Measurements from ENCODE around the gene AGPS.

GRCh38 chr2:176279626-176280157, 10.4 kb downstream of the MTX2 start:
- PRO-cap, 3 experiments, result no peak in any of the 3 experiments
- RAMPAGE, long total RNA, 2 experiments, result no peak in any of the 2 experiments
- RRBS, result no CpG with 5 or more reads among the region's 3 CpGs

DNA sequence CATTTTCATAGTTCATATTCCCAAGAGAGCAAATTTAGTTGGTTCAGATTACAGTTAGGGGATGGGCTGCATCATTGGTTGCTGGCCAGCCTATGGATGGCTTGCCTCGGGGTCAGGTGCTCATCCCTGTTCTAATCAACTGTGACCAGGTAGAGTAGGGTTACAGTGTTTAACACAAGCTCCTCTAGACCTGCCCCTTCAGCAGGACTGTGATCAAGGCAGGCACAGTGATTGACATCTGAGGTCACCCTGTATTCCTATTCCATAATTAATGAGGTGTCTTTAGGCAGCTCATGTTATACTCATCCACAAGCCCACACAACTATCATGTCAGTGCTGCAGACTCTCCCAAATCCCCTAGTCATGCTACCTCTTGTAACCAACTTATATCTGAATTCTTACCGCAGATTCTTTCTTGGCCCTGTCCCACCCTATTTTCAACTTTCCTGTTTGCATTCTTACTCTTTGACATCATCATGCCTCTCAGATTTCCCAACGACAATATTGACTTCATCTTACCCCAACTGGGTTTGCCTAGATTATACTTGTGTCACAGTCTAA, 293.3 kb downstream of the MTX2 start:
- PRO-cap, 3 experiments, result no peak in any of the 3 experiments
- RAMPAGE, long total RNA, 2 experiments, result no peak in any of the 2 experiments
- RRBS, result no CpG with 5 or more reads among the region's 3 CpGs

DNA sequence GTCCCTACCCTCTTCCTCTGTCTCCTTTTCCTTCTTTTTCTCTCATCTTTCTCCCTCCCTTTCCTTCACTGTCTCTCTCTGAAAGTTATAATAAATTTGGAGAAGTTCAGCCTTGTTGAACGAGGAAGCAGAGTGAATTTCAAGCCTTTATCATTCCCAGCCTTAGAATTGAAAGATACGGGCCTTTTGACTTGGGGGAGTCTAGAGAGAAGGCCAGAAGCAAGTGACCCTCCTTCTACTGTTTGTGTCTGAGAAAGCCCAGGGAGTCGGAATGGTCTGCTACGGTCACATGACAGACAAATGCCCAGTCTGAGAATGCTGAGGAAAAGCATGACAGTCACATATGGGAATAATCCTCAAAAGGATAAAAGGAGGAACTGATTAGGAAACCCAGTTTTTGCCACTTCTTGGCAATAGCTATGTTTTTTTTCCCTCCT, 38.2 kb upstream of the HNRNPA3 start:
- PRO-cap, 3 experiments, result peak in 2 of 3 experiments; most common minus-strand start position 244 of the sequence (in 2)
- RAMPAGE, long total RNA, 2 experiments, result no peak in any of the 2 experiments
- RRBS, result no CpG with 5 or more reads among the region's 4 CpGs

- PRO-cap, 3 experiments, result peak in 3 of 3 experiments; most common plus-strand start chr2:177211986 (in 1); most common minus-strand start chr2:177212411 (in 3)
- RAMPAGE, long total RNA, 2 experiments, result no peak in any of the 2 experiments
- RRBS, result no CpG with 5 or more reads among the region's 34 CpGs
These were observed 889 bp upstream of the HNRNPA3 start for GRCh38 chr2:177211293-177212517.

DNA sequence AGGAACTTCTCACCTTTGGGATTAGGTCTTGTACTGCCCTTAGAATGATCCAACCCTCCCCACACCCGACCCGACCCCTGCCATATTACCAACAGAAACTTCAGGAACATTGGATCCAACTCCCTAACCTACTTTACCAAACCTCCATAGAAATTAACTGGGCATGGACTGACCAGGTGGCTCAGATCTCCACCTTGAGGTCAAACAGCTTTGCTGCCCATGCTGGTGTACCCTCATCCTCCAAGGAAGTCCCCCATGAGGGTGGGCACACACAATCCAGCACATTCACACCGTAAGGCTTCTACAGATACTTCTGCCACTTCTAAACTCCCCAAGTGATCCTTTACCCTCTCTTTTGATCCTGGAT, 21.4 kb downstream of the NFE2L2 start:
- PRO-cap, 3 experiments, result no peak in any of the 3 experiments
- RAMPAGE, long total RNA, 2 experiments, result no peak in any of the 2 experiments
- RRBS, result no CpG with 5 or more reads among the region's 3 CpGs

DNA sequence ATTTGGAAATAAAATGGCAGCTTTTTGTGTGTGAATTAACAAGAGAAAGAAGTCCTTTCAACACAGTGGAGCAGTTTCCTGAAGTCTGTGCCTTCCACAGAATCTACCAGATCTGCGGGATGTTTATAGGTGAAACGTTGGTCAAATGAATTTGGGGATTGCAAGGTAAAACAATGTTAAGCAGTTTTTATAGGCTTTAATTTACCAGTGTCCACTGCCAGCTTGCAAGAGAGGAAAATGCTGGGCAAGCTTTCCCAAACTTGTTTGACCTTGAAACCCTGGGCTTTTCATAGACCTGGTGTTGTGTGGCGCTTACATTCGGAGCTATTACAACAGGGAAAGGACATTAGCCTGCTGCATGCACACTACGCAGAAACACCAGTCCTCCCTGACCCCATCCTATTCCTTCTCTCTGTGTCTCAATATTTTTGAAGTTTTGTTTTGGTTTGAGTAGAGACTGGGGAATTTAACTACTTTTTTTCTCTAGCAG, 59.6 kb upstream of the AGPS start:
- PRO-cap, 3 experiments, result no peak in any of the 3 experiments
- RAMPAGE, long total RNA, 2 experiments, result no peak in any of the 2 experiments
- RRBS, result no CpG with 5 or more reads among the region's 5 CpGs

DNA sequence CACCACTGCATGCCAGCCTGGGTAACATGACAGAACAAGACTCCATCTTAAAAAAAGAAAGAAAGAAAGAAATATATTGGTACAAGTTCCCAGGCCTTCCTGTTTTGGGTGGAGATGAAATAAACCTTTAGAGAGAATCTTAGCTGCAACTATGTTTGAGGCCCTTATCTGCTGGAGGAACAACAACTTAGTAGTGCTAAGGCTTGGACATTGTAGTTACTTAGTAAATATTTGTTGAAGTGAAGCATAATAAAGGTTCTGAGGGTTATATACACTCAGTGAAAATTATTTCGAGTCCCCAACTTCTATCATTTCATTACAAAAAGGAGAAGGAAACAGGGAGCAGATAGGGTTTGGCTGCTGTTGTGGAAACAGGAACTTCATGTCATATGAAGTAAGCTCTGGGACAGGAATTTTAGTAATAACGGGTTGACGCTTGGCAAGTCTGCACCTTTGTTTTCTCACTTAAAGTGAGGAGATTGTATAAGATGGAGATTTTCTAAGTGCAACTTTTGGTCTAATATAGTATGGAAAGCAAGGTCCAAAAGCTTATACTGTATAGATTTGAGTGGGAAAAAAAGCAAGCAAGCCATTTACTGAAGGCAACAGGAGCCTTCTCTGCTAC, 40.0 kb upstream of the AGPS start:
- PRO-cap, 3 experiments, result peak in 1 of 3 experiments; most common plus-strand start position 421 of the sequence (in 1)
- RAMPAGE, long total RNA, 2 experiments, result no peak in any of the 2 experiments
- RRBS, result no CpG with 5 or more reads among the region's 3 CpGs

- PRO-cap, 3 experiments, result peak in 3 of 3 experiments; most common plus-strand start chr2:177392790 (in 3); most common minus-strand start chr2:177392679 (in 2)
- RAMPAGE, long total RNA, 2 experiments, result start-site peak on the plus strand in 1 of 2 experiments, at chr2:177392766-177393052 at its widest, 80 to 180 reads per replicate; start-site peak on the minus strand in 2 of 2 experiments, at chr2:177392657-177392688 at its widest, 351 to 551 reads per replicate
- RRBS, result 1% methylated on average over 39 of the region's 86 CpGs
These were observed at the start of gene AGPS for GRCh38 chr2:177392247-177393323. TSS of gene AGPS (plus strand) at chr2:177392773.

DNA sequence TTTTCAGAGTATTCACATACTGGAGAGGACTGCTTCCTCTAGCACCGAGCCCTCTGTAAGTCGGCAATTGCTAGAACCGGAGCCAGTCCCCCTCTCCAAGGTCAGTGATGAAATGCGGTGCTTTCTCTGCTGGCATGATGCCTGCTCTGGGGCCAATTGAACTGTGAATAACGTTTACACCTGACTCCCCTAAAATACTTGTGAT, 126.9 kb downstream of the PRKRA start:
- PRO-cap, 3 experiments, result peak in 3 of 3 experiments; most common minus-strand start position 55 of the sequence (in 3)
- RAMPAGE, long total RNA, 2 experiments, result no peak in any of the 2 experiments
- RRBS, result no CpG with 5 or more reads among the region's 5 CpGs

GRCh38 chr2:178612102-178612540, 131.9 kb downstream of the PLEKHA3 start:
- PRO-cap, 3 experiments, result no peak in any of the 3 experiments
- RAMPAGE, long total RNA, 2 experiments, result no peak in any of the 2 experiments
- RRBS, result no CpG with 5 or more reads among the region's 8 CpGs

DNA sequence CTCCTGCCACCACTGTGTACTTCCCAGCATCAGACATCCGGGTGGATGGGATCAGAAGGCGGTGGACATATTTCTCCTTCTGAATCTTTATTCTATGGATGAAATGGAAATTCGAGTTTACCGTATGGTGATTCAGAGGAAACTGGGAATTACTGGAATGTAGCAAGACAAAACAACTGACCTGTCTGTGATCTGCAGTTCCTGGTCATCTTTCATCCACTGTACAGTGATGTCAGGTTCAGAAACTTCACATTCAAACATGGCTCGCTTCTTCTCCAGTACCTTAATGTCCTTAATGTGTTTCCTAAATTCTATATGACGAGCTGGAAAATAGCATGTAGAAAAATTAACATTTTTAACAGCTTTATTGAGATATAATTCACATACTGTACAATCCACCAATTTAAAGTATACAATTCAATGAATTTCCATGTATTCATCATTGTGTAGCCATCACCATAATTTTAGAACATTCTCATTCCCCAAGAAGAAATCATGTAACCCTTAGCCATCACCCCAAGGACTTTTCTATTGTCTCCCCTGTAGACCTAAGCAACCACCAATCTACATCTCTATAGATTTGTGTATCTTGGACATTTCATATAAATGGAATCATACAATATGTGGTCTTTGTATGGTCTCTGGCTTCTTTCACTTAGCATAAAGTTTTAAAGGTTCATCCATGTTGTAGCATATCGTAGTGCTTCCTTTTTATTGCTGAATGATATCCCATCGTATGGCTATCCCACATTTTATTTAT, 39.2 kb downstream of the TTN start:
- PRO-cap, 3 experiments, result no peak in any of the 3 experiments
- RAMPAGE, long total RNA, 2 experiments, result no peak in any of the 2 experiments
- RRBS, result no CpG with 5 or more reads among the region's 8 CpGs

DNA sequence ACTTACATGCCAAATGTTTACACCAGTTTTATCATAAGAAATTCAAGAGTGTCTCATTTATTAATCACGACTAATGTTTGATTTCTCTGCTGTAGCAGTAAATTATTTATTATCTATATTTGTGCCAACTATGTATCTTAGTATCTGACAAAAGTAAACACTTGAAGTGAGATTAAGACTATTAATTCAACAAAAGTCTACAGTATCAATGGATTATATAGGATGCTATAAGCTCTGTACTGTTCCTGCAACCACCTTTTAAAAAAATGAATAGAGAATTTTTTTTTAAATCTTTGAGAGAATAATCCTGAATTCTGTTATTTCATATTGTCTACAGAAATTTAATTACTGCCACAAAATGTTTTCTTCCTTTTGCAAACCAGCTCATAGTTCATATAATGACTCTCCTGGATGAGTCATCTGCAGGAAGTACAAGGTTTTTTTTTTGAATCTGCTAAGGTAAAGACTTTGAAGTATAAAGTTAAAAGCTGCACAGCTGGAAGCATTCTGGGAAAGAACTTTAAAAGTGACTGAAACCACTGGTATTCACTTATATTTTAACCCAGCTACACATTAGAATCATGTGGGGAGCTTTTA, 25.6 kb downstream of the SESTD1 start:
- PRO-cap, 3 experiments, result no peak in any of the 3 experiments
- RAMPAGE, long total RNA, 2 experiments, result no peak in any of the 2 experiments
- RRBS, result no CpG with 5 or more reads among the region's 1 CpG

DNA sequence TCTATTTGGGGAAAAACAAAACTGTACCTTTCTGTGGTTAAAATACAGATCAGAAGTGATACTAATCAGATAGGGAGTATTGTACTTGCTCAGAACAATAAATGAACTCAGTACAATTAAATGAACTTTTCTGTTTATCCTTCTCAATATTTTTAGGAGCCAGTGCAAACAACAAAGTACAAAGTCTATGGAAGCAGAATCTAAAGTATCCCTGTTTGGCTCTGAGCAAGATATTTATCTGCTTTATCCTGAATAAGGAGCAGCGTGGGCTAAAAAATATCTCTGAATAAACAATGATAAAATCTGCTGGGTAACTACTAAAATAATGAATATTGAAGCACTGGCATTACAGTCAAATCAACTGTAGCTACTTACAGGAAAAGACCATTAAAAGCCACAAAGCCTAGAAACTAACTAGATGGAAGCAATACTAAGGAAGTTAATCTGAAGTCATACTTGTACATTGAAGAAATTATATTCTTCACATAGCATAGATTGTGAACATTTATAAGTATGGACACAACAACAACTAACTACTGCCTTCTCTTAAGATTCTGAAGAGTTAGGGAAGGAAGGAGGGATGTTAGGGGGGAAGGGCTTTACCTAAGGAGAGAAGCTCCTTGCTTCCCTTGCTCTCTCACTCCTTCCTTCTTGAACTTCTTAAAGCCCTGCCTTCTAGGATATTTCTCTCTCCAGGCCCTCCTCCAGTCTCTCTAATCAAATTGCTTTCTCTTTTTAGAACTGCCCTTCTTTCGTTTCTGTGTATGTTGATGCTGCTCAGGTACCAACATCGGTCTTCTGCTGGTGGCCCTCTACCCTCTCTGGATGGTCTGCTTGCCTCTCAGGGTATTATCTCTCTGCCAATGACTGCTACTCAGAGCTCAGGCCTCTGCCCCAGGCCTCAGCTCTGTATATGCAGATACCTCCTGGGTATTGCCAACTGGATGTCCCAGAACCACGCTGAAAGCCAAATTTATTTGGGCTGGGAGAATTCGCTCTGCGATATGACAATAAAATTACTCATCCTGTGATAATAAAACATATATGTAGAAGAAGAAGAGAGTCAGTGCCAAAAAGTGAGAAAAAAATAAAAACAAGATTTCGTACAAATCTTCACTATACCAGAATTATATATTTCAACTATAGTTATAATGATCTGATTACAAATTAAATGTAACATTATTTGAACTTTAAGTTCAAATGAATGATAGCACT, 286.8 kb downstream of the ZNF385B start:
- PRO-cap, 3 experiments, result no peak in any of the 3 experiments
- RAMPAGE, long total RNA, 2 experiments, result no peak in any of the 2 experiments
- RRBS, result no CpG with 5 or more reads among the region's 7 CpGs

DNA sequence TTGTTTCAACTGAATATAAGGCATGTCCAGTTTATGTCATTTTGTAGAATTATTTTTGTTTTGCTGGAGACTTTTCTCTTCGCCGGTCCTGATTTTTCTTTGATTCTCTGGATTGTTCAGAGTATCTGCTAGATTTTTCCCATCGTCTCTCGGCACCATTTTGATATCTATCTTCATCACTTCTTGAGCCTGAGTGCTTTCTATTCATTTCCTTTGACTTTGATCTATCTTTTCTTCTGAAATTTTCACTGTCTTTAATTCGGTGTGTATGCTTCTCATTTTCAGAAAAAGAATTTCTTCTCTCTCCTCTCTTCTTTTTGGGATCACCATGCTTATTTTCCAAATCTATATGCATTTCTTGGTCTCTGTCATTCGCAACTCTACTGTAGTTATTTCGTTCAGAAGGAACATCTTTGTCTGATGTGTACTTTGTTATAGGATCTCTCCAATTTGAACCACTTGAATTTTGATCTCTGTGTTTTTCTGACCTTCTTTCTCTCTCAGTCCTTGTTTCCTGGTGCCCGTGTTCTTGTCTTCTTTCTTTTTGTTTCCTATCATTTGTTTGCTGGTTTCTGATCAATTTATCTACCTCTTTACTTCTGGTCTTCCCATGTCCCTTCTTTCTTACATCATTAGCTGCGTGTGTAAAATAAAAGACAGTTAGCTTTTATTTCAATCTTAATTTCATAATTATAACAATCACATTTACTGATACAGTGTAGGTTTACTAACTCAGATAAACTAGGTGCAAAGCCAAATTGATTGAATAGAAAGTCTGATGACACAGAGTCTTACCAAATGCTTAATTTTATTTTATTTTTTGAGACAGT, 61.8 kb downstream of the CWC22 start:
- PRO-cap, 3 experiments, result no peak in any of the 3 experiments
- RAMPAGE, long total RNA, 2 experiments, result no peak in any of the 2 experiments
- RRBS, result no CpG with 5 or more reads among the region's 9 CpGs

DNA sequence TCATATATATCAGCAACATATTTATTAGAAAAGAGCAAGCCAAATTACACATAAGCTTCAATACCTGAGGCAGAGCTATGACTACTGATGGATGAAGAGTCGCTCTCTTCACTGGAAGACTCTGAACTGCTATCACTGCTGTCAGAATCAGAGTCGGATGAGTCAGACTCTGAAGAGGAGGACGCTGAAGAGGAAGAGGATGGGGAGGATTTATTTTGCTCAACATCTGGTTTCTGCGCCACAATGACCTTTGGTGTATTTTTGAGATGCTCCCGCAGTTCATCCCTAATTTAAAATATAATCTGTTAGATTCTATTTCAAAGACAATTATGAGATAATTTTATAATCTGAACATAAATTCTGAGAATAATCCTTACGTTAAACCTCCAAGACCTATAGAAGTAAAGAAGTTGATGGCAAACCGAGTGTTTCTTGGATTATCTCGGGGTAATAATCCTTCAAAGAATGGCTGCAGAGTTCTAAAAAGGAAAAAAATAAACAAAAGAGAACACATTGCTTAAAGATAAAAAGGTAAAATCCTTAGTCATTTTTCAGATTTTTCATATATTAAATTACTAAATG, 56.6 kb downstream of the CWC22 start:
- PRO-cap, 3 experiments, result no peak in any of the 3 experiments
- RAMPAGE, long total RNA, 2 experiments, result no peak in any of the 2 experiments
- RRBS, result no CpG with 5 or more reads among the region's 8 CpGs

DNA sequence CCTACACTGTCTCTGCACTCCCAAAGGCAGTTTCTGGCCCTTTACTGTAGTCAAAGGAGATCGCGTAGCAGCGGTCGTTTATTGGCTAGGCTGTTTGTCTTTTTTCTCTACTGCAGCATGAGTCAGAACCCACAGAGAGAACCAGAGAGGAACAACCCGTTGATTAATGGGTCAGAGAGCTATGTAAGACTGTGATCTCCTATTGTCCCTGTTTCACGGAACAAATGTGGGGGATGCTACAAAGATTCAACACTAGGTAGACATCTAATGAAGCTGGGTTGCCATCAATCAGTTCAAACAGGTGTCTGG, 118.6 kb upstream of the CWC22 start:
- PRO-cap, 3 experiments, result peak in 1 of 3 experiments; most common plus-strand start position 125 of the sequence (in 1); most common minus-strand start position 96 of the sequence (in 1)
- RAMPAGE, long total RNA, 2 experiments, result no peak in any of the 2 experiments
- RRBS, result no CpG with 5 or more reads among the region's 6 CpGs

- PRO-cap, 3 experiments, result no peak in any of the 3 experiments
- RAMPAGE, long total RNA, 2 experiments, result no peak in any of the 2 experiments
- RRBS, result no CpG with 5 or more reads among the region's 2 CpGs
These were observed 36.3 kb downstream of the UBE2E3 start for GRCh38 chr2:181016670-181017175.

DNA sequence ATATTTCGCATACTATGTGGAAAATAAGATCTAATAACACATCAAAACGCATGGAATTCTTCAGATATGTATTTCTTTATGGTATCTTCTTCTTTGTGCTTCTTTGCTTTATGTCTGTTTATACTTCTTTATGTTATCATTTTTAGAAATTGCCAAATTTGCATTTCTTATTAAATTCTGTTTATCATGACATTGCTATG, 75.8 kb upstream of the ITGA4 start:
- PRO-cap, 3 experiments, result no peak in any of the 3 experiments
- RAMPAGE, long total RNA, 2 experiments, result no peak in any of the 2 experiments
- RRBS, result no CpG with 5 or more reads among the region's 2 CpGs

DNA sequence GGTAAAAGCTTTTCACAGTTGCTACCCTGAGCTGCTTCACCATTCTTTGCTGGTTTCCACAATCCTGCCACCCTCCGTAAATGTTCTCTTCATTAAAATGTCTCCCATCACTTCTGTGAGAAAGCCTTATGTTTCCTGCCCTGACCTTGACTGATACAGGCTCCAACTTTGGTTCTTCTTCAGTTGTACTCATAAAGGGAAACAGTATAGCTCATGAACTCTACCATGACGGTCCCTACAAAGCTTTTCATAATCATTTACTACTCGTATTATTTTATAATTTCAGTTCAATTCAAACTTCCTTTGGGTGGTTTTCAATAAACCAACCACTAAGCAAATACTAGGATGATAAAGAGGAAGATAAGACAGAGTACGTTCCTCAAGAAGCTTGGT, 62.1 kb upstream of the ITGA4 start:
- PRO-cap, 3 experiments, result no peak in any of the 3 experiments
- RAMPAGE, long total RNA, 2 experiments, result no peak in any of the 2 experiments
- RRBS, result no CpG with 5 or more reads among the region's 4 CpGs

GRCh38 chr2:181457726-181458423, 689 bp downstream of the ITGA4 start:
- PRO-cap, 3 experiments, result peak in 1 of 3 experiments; most common minus-strand start chr2:181458127 (in 1)
- RAMPAGE, long total RNA, 2 experiments, result no peak in any of the 2 experiments
- RRBS, result 7% methylated on average over 3 of the region's 46 CpGs

Data from testis (tissue), 5 donors.